ENCODE measurements around the gene FAHD2B.

- PRO-cap, result unidirectional peak, minus-strand start at chr2:96486847
Observed at GRCh38 chr2:96486690-96487117, 18.5 kb downstream of the NEURL3 start.

- PRO-cap, result bidirectional peak, plus-strand start at chr2:96537278, minus-strand start at chr2:96537151
Observed at GRCh38 chr2:96537006-96537795, 649 bp downstream of the ARID5A start.

DNA sequence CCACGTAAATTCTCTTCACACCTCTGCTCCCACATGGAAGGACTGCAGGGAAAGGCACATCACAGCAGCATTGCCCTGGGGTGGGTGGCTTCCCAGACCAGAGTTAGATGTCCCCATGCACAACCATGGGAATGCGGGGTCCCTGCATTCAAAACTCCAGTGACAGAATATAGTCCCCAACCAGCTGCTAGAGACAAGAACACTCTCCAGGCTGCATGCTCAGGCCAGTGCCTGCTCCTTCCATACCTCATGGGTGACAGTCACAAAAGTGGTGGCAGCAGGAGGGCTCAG, 33.0 kb downstream of the LMAN2L start:
- PRO-cap, result no peak

DNA sequence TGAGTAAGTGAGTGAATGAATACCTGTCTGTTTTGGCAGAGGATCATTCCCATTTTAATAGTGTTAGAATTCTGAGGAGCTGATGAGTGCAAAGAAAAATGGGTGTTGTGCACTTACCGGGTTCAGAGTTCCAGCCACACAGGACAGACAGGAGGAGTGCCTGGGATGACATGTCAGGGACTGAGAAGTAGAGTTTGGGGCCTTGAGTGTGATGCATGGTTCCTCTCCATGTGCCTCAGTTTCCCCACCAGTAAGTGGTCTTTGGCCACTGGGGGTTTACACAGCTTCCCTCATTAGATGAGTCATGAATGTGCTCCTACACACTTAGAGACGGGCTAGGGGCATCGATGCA, 6.1 kb downstream of the CNNM4 start:
- PRO-cap, result no peak

GRCh38 chr2:96806368-96807453, 9.4 kb upstream of the CNNM3 start:
- PRO-cap, result no peak

DNA sequence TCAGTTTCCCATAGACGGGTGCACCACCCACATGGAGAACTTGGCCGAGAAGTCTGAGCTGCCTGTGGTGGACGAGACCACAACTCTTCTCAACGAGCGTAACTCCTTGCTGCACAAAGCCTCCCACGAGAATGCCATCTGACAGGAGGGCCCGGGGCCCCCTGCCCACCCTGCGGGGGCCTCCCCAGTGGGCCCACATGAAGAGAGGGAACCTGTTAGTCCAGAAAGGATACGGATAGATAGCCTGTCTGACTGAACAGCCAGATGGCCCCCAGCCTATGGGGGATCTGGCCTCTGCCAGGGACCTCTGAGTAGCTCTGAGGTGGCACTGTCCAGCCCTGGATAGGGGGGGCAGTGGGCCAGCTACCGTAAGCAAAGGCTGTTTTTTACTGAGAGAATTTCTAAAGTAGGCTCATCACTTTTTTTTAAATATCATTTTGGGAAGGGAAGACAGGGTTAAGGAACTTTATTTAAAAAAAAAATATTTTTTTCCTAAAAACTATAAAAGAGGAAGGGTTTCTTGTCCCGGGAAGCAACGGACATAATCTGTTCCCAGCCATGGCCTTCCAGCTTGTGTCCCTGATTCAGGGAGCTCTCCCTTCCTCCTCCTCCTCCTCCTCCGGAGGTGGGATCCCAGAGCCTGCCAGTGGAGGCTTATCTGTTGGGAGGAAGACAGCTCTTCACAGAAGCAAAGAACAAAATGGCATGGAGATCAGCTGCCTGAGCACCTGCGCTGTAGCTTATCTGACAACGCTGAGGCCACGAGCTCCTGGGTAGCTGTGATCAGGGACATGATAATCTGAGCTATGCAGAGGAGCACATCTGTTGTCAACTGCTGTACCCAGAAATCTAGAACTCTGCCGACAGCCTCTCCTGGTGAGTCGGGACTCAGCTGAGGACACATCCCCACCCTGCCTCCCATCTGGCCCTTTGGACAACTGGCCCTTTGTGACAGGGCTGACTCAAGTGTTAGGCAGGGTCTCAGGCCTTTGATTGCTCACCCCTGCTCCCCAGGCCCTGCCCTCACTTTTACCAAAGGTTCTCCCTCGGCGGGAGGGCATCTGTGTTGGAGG, 6.4 kb upstream of the CNNM3 start:
- PRO-cap, result no peak

- PRO-cap, result no peak
Observed at GRCh38 chr2:96873972-96875224, 4.5 kb upstream of the SEMA4C start.

- PRO-cap, result no peak
Observed at GRCh38 chr2:96875792-96876833, 6.2 kb upstream of the SEMA4C start.

GRCh38 chr2:97094607-97095149, at the start of gene FAHD2B:
Gene FAHD2B (minus strand): TSS chr2:97094882.
- PRO-cap, result bidirectional peak, plus-strand start at chr2:97094966, minus-strand start at chr2:97094882

GRCh38 chr2:97192807-97193518, 80.0 kb downstream of the ANKRD36 start:
- PRO-cap, result no peak

- PRO-cap, result no peak
Observed at GRCh38 chr2:97211394-97212485, 98.8 kb downstream of the ANKRD36 start.

- PRO-cap, result no peak
Observed at GRCh38 chr2:97619105-97619599, 26.7 kb upstream of the COX5B start.

GRCh38 chr2:97651939-97652235, 6.0 kb downstream of the COX5B start:
- PRO-cap, result no peak

GRCh38 chr2:97664172-97665056, 570 bp upstream of the ACTR1B start:
- PRO-cap, result bidirectional peak, plus-strand start at chr2:97664262, minus-strand start at chr2:97664014

GRCh38 chr2:97740979-97741483, 27.7 kb downstream of the ZAP70 start:
- PRO-cap, result no peak

- PRO-cap, result no peak
Observed at GRCh38 chr2:97805211-97805986, 92.0 kb downstream of the ZAP70 start.

DNA sequence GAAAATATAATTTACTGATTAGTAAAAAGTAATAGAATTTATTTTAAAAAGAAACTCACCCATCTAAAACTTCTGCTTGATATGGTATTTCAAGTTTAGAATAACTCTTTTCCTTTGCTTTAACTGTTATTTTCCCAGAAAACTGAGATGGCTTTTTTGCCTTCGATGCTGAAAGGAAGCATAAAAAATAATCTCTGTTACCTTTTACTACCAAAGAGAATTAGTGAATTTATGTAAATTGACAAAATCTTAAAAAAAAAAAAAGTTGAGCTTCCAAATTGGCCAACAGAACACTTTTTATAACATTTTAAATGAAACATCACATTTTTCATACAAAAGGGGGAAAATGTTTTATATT, 101.7 kb downstream of the ZAP70 start:
- PRO-cap, result no peak

- PRO-cap, result no peak
Observed at GRCh38 chr2:98294145-98294779, 52.0 kb upstream of the CNGA3 start.

- PRO-cap, result no peak
Observed at GRCh38 chr2:98507735-98508628, 63.3 kb downstream of the INPP4A start.

DNA sequence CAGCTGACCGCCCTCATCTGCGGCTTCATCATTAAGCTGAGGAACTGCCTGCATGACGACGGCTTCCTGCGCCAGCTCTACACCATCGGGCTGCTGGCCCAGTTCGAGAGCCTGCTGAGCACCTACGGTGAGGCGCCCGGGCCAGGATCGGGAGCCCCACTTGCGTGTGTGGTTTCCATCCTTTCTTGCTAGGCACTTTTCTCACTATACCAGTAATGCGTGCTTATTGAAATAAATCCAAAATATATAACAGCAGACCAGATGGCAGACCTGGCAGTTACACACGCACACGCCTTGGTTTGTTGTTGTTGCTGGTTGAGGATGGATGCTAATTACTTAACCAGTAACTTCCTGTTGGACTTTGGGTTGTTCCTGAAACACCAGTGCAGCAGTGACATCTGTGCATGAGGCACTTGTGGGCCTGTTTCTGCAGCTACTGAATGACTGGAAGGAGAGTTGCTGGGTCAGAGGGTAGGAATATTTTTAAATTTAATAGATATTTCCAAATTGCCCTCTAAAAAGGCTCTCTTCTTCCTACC, 43.6 kb downstream of the COA5 start:
- PRO-cap, result no peak

Measured in right common carotid artery plus branches (tissue), 1 donor.